Thoracic aorta endothelial cell (primary cell): ENCODE measurements around the genes CYP26B1 and RAB11FIP5.

DNA sequence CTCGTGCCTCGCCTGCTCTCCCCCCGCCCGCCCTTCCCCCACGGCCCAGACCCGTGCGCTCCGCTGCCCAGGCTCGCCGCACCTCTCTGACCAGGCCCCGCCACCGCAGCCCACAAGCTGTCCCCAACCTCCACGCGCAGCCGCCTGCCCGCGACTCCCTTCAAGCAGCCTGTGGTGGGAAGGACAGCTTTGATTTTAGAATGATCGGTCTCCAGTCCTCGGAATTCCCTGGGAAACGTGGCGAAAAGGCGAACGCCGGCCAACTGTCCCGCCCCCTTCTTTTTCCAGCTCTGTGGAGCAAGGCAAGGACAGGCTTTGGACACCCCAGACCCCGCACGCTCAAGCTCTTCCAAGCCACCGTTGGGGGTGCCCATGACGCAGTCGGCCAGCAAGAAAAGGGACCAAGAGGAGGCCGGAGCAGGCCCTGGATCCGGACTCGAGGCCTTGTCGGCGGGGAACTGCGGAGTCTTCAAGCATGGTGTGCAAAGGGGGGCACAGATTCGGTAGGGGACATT, 4.2 kb downstream of the CYP26B1 start:
- CAGE, long polyA plus RNA: no peak

- CAGE, long polyA plus RNA: no peak
Measured at GRCh38 chr2:72146824-72148097, at the start of gene CYP26B1. Gene CYP26B1, minus strand, starts transcription at chr2:72147862.

- CAGE, long polyA plus RNA: no peak
Measured at GRCh38 chr2:72148098-72148688, 531 bp upstream of the CYP26B1 start.

DNA sequence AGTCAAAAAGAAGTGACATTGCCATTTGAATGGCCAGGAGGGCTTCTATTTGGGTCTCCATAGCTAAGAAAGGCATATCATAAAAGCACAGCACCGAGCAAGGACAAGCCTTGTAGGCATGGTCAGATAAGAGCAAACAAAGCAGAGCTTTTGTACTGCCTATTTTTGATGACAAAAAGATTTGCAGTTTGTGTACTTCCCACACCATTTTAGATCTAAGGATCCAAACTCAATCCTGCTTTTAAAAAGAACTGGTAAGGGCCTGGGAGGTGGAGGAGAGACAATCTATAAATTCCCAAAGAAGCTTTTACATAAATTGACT, 207.0 kb upstream of the CYP26B1 start:
- CAGE, long polyA plus RNA: no peak

DNA sequence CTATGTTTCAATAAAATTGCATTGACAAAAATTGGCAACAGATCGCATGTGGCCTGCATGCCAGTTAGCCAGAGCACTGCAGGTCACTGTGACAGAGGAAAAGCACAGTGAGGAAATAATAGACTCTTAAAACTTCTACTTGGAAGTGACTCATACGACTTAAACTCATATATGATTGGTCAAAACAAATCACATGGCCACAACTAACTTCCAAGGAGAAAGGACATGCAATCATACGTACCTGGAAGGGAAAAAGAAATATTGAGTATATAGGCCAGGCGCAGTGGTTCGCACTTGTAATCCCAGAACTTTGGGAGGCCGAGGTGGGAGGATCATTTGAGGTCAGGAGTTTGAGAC, 44.3 kb downstream of the EXOC6B start:
- CAGE, long polyA plus RNA: no peak

GRCh38 chr2:72915813-72916484, 1.4 kb upstream of the EMX1 start:
- CAGE, long polyA plus RNA: no peak

GRCh38 chr2:73033546-73034374, 37.8 kb downstream of the SFXN5 start:
- CAGE, long polyA plus RNA: no peak

DNA sequence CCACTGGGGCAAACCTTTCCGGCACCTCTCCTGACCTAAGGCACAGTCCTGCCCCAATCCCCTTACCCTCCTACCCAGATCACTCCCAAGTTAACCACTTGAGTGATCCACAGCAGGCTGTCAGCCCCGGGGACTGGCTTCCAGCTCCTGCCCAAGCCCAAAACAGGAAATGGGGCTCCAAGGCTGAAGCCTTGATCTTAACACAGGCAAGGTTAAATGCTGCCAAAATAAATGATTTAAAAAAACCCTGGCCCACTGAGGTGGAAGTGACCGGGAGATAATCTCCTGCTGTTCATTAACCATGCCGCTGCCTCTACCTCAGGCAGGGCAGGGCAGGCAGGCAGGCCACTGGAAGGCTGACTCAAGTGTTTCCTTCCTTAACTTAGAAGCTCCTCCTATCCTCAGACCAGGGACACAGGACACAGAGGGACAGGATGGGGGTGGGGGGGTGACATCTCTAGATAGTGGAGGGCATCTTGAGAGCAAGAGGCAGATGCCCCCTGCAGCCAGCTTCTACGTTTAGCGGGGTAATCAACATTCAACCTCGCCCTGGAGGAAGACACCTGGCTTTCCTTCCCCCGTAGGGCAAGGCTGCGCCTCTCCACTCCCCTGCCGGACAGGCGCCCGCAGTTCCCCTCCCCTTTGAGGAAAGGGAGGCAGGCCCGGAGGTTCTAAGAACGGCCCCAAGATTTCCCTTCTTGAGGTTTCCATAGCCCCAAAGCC, 1.3 kb downstream of the RAB11FIP5 start:
- CAGE, long polyA plus RNA: no peak

- CAGE, long polyA plus RNA: no peak
Measured at GRCh38 chr2:73112773-73113815, at the start of gene RAB11FIP5. Gene RAB11FIP5, minus strand, starts transcription at chr2:73112948.

GRCh38 chr2:73269317-73269776, 14.9 kb downstream of the FBXO41 start:
- CAGE, long polyA plus RNA: no peak

- CAGE, long polyA plus RNA: no peak
Measured at GRCh38 chr2:73601060-73601570, 41.1 kb downstream of the NAT8 start.

DNA sequence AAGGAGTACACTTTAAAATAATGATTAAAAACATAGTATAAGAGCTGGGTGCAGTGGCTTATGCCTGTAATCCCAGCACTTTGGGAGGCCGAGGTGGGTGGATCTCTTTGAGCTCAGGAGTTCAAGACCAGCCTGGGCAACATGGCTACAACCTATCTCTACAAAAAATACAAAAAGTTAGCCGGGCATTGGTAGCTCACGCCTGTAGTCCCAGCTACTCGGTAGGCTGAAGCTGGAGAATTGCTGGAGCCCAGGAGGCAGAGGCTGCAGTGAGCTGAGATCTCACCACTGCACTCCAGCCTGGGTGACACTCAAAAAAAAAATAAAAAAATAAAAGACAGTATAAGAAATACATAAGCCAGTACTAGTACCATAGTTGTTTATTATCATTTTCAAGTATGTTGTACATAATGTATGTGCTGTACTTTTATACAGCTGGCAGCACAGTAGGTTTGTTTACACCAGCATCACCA, 15.5 kb upstream of the DGUOK start:
- CAGE, long polyA plus RNA: no peak

- CAGE, long polyA plus RNA: no peak
Measured at GRCh38 chr2:73919185-73919788, 7.4 kb upstream of the DGUOK start.

DNA sequence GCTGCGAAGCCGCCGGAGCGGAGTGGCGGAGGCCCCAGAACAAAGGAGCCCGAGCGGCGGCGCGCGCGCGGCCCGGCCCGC, 484 bp downstream of the TET3 start:
- CAGE, long polyA plus RNA: no peak

DNA sequence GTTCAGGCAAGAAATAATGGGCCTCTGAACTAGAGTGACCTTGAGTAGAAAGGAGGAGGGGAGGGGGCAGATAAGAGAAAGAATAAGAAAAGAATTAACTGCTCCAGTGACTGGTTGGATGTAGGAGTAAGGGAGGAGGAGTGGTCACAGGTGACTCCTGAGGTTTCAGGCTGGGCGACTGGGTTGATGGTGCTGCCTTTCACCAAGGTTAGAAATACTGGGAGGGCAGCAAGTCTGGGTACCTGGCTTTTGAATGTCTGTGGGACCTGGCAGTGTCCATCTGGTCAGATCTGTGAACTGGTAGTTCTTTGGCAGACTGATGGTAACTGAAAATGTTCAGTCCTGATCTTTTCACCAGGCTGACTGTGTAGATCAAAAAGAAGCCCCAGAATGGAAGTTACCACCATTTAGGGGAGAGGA, 69.5 kb downstream of the TET3 start:
- CAGE, long polyA plus RNA: no peak

- CAGE, long polyA plus RNA: no peak
Measured at GRCh38 chr2:74105872-74106282, 41.8 kb downstream of the BOLA3 start.

- CAGE, long polyA plus RNA: no peak
Measured at GRCh38 chr2:74198770-74199416, 478 bp downstream of the MTHFD2 start.

- CAGE, long polyA plus RNA: no peak
Measured at GRCh38 chr2:74226443-74227150, 28.2 kb downstream of the MTHFD2 start.

DNA sequence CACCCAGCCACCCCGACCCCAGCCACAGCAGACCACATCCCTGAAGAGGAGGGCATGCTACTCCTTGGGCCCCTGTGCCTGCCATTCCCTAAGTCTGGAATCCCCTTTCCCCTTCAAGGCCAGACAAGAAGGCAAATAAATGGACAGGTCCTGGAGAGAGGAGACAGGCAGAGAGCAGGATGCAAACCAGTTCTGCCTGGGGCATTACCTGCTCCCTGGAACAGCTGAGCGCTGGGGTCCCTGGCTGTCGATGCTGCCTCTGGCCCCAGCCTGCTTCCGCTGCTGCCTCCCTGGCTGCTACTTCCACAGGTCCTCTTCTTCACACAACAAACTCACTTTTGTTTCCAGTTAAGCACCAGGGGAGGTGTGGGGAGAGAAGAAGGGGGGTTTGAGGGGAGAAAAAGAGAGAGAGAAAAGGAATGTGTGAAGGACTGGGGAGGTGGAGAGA, 53.2 kb downstream of the SLC4A5 start:
- CAGE, long polyA plus RNA: no peak

DNA sequence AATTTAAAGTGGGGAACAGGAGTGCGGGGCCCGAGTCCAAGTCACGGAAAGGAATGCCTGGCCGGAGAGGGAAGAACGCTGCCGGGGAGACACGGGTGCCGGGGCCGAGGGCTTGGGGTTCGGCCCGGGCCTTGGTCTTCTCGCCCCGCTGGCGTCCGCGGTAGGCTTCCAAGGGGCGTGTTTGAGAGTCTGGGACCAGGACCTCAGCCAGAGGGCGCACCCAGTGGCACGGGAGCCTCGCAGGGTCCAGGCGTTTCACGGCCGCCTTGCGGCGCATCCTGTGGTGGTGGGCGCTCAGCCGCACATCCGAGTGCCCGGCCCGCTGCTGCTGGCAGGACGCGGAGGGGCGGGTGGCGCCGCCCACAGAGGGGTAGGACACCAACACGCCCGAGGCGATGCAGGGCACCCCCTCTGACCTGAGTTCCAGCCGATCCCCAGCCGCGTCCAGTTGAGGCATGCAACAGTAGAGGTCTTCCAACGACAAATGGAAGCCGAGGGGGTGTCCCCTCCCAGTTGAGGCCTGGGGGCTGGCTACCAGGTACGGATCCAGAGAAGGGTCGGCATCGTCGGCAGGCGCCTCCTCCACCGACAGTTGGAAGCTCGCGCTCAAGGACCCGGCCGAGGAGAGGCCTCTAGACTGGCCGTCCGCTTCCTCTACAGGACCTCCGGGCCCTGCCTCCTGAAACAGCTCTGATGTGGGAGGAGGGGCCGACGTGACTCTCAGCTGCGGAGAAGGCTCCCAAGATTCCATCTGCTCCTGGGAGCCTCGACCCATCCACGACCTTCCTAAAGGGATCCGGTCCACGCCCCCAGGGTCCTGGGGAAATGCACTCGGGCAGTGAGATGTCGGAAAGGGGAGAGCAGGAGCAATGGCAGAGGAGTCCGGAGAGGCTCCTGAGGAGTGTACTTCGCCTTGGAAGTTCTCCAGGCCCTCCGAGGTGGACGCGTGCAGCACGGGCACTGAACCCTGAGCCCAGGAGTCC, 6.3 kb downstream of the C2orf81 start:
- CAGE, long polyA plus RNA: no peak